Progenitor cell of endocrine pancreas (in vitro differentiated cells): Measurements from ENCODE around the genes ZNF567, DPF1, KCNK6 and SPRED3.

GRCh38 chr19:36331259-36331610 is 47.8 kb downstream of the ZFP14 start:
- PRO-cap: no peak

DNA sequence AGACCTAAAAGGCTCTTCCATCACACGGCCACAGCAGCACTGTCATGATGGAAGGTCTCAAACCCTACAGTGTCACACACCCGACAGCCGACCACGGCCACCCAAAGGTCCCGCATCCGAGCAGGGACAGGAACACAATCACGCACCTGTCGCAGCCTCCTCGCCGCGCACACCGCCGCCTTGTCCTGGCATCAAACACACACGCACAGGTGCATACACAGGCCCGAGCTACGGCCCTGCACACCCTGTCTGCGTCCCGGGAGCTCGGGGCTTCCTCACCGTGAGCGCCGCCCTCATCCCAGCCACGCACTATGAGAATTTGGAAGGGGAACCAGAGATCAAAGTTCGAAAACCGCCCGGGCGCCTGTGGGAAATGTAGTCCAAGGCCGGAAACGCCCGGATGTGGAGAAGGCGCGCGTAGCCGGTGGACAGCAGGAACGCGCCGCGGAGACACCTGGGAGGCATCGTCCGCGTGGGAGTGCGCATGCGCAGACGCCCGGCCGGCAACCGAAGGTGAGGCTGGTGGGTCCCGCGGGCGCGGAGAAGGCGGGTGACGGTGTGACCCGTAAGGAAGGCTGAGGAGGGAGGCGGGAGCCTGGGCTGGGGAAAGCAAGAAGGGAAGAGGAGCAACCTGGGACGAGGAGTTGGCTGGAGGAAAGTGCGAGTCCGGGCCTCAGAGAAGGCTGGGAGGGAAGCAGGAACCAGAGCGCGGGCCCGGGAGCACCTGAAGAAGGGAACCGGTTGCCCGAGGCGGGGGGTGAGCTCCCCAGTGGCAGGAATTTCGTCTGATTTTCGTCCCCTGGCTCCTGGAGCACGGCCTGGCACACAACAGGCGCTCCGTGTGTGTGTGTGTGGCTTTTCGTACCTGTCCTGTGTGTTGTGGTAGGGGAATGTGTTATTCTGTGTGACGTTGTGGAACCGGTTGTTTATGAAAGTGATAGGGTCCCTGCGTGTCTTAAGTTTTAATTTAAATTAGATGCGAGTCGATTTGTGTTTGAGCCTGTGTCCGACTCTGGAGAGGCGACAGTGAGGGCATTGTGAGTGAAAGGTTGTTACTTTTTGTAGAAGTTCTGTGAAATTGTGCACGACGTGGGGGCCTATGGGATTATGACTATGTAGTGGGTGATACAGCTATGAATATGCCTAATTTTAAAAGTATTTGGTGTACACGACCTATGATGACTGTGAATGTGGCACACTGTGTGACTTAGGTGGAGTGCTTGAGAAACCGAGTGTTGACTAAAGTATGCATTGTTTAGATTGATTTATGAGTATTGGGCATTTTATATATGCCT is at the start of gene ZNF567:
TSS of gene ZNF567 (plus strand) at position 491 of the 1,295 bp plus-strand sequence.
- PRO-cap: bidirectional peak, plus-strand start at position 507 of the sequence, minus-strand start at position 313 of the sequence; bidirectional peak, plus-strand start at position 898 of the sequence, minus-strand start at position 881 of the sequence

- PRO-cap: no peak
Observed at GRCh38 chr19:37251148-37252235, 33.5 kb downstream of the ZNF383 start.

DNA sequence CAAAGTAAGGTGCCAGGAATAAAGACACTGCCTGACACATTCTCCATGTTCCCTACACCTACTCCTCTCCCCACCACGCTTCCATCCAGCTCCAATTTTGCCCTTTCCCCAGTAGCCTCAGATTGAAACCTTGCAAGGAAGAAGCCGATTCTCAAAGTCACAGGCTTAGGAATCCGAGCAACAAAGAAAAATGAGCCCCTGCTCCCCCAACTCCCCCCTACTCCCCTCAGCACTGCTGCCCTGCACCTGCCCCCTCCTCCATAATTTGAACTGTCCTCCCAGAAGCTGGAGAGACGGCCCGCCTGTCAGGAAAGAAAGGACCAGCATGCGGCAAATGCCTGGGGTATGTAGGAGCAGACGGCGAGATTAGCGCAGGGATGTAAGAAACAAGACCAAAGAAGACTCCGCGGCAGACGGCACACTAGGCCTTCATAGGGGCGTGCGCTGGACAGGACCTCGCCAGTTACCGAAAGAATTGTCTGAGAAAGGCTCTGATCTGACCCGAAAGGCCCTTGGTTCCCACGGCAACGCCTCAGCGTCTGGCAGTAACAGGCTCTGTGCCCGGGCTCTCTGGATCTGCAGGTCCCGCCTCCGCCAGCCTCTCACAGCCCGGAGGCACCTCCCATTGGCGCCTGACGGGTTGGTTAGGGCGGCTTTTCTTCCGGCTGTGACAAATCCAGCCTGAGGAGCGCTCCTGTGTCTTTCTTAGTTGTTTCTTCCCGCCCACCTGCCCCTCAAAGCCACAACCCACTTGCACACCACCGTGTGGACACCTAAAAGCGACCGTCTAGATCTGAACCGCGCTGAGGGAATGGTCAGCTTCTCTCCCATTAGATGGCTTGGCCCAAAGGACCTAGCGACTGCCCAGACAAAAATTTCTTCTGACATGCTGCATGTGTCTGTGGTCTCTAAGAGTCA is 21.9 kb upstream of the ZNF875 start:
- PRO-cap: no peak

- PRO-cap: bidirectional peak, plus-strand start at chr19:37692421, minus-strand start at chr19:37692315
Observed at GRCh38 chr19:37691609-37692543, 27.7 kb downstream of the ZNF607 start.

DNA sequence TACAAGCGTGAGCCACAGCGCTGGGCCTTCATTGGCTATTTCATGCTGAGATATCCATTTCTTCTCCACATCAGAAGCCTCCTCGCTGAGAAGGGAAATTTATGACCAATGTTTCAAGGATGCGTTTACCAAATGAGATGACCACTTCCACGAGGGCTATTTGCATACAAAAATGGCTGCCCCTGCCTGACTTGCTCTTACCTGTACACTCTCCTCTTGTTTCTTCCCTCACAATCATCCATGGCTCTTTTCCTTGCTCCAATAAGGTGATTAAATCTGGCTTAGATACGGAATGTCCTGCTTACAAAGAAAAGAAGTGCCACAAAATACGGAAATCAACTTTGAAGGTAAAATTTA is 11.9 kb downstream of the ZNF607 start:
- PRO-cap: no peak

DNA sequence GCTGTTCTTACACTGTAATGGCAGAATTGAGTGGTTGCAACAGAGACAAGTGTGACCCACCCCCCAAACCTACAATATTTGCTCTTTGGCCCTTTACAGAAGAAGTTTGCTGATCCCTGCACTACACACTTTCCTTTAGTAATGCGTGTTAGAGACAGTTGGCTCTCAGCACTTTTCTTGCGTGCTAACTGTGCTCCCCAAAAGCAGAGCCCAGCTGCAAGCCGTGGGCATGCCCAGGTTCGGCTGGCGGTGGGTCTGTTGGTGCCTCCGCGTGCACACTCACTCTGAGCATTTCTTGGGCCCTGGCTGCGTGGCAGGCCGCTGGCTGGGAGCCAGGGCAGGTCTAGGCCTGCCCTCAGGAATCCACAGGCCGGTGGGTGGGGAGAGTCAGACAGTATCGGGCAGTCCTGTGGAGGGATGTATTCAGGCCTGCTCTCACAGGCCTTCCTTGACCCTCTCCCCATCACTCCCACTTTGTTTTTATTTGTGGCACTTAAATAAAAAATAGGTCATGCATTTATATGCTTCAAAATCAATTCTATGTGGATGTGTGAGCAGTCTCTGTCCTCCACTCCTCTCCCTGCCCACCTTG is 72.7 kb downstream of the SIPA1L3 start:
- PRO-cap: no peak

GRCh38 chr19:38004240-38004473 is 97.1 kb downstream of the SIPA1L3 start:
- PRO-cap: no peak

- PRO-cap: bidirectional peak, plus-strand start at chr19:38004752, minus-strand start at chr19:38004611
Observed at GRCh38 chr19:38004474-38004879, 97.5 kb downstream of the SIPA1L3 start.

DNA sequence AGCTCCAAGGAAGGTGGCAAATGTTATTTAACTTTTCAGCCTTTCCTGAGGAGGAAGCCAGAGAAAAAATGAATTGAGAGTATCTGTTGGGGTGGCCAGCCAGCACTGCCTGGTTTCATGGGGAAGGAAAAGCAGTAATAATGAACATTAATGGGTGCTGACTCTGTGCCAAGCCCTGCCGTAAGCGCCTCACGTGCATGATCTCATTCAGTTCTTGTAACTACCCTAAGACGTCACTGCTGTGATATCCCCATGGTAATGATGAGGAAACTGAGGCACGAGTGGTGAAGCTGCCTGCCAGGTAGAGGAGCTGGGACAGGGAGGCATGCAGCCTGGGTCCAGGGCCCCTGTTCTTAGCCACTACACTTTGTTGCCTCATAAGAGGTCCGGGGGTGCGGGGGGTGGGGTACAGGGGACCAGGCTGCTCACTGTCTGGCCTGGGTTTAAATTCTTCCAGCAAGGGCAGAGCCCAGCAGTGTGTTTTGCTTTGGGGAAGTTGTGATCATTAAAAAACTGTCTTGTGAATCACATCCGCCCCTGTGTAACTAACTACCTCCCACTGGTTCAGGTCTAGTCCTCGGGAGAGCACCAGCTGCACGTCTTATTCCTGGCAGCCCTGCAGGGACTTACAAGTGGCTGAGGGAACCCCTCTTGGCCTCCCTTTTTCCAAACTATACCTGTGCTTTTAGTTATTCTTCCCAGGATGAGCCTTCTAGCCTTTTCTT is 127.3 kb downstream of the SIPA1L3 start:
- PRO-cap: no peak

DNA sequence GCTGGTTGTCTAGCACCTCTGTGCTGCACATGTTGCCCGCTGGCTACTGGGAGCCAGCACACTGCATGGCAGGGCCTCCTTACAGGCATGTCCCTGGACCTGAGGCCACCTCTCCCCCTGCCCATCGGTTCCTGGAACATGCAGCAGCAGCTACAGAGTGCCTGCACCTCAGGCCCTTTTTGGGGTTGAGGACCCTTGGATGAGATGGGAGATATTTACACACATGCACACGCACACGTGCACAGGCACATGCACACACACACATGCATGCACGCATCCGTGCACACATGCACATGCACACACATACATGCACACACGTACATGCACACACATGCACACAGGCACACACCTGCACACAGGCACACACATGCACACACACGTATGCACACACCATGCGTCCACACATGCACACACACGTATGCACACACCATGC is 112.4 kb downstream of the DPF1 start:
- PRO-cap: no peak

GRCh38 chr19:38220804-38221324 is 3.2 kb downstream of the DPF1 start:
- PRO-cap: no peak

DNA sequence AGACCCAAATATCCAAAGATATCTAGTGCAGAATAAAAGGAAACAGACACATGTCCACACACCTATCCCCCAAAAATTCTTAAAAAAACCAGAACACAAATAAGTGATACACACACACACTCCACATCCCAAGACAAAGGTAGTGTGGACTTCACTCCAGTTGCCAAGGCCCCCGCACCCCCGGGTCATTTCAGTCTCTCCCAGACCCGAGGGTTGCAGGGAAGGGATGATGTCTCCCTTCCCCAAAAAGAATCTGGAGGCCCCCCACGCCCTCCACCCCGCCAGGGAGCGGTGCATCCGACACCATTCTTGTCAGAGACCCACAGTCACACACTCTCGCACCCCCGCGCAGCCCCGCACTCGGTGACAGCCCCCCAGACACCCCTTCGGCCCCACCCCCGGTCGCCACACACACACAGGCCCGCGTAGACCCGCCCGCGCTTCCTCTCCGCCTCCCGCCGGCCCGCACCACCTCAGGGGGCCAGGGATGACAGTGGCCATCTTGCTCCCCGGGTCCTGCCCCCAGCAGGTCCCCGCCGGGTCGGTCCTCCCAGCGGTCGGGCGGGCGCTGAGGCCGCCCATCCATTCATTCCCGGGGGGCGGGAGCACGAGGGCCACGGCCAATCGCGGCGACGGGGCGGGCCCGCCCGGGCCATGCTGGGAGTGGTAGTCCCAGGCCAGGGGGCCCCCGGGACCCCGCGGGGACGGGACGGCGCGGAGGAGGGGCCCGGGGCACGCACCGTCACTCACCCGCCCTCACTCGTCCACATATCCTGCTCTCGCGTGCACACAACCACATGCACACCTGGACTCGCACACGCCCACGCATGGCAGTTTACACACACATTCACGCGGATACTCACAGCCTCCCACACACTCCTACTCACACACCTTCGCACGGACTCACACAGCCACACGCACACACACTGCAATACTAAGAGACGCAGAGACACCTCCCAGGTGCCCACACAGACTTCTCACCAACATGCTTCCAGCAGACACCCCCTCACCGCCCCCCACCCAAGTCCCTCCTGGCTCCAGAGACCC is at the start of gene DPF1:
TSS of gene DPF1 (minus strand) at position 581 of the 1,047 bp plus-strand sequence.
- PRO-cap: bidirectional peak, plus-strand start at position 759 of the sequence, minus-strand start at position 495 of the sequence

DNA sequence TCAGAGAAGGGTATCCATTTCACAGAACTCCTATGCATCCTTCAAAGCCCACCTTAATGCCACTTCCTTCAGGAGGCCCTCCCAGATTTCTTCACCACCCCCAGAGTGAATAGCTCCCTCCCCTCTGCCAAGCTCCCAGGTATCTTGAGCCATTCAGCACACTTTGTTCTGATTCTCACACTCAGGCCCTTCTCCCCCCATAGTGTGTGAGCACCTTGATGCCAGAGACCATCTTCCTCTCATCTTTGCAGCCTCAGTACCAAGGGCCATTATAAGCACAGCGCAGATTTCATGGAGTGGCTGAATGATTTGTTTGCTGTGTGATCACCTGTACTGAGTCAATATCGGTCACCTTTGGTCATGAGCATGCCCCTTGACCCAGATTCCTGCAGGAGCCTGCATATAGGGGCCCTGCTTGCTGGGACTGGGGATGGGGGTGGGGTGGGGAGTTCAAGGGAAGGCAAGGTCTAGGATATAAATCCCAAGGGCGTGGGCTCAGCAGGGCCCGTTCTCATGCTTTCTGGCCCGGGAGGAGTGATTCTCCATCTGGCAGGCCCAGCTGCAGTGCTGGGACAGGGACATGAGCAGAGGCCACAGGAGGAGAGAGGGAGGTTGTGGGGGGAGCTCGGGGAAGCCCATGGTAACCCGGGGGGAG is 5.5 kb downstream of the PPP1R14A start:
- PRO-cap: bidirectional peak, plus-strand start at position 431 of the sequence, minus-strand start at position 247 of the sequence

DNA sequence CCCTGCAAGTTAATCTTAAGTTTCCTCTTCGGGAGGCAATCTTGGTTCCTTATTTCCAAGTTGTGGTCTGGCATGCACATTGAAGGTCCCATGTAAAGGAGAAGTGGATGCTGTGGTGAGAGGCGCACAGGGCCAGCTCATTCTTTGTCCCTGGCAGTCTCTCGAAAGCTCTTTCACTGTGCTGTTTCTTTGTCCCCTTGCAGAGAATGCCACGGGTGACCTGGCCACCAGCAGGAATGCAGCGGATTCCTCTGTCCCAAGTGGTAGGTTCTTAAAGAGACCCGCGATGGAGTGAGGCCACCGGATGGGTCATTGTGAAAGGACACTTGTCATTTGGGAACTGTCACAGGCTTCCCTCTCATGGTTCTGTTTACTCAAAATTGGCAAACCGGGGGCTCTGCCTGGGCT is 16.4 kb upstream of the C19orf33 start:
- PRO-cap: no peak

- PRO-cap: no peak
Observed at GRCh38 chr19:38319250-38320398, at the start of gene KCNK6. Gene KCNK6 (plus strand): TSS chr19:38319845.

DNA sequence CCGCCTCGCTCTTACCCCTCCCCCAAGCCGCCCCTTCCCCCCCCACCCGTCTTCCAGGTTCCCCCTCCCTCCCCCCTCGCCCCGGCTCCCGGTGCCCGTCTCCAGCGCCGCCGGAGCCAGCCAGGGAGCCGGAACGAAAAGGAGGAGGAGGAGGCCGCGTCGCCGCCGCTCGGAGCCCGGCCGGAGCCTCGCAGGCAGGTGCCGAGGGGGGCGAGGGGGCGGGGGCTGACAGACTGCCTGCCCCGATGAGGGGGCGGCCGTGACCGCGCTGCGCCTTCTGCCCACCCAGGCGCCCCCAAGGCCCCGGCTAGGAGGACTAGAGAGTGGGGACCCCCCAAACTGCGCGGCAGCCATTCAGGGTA is at the start of gene SPRED3:
TSS of gene SPRED3 (plus strand) at position 84 of the 362 bp plus-strand sequence.
- PRO-cap: unidirectional peak, plus-strand start at position 123 of the sequence; unidirectional peak, plus-strand start at position 231 of the sequence

DNA sequence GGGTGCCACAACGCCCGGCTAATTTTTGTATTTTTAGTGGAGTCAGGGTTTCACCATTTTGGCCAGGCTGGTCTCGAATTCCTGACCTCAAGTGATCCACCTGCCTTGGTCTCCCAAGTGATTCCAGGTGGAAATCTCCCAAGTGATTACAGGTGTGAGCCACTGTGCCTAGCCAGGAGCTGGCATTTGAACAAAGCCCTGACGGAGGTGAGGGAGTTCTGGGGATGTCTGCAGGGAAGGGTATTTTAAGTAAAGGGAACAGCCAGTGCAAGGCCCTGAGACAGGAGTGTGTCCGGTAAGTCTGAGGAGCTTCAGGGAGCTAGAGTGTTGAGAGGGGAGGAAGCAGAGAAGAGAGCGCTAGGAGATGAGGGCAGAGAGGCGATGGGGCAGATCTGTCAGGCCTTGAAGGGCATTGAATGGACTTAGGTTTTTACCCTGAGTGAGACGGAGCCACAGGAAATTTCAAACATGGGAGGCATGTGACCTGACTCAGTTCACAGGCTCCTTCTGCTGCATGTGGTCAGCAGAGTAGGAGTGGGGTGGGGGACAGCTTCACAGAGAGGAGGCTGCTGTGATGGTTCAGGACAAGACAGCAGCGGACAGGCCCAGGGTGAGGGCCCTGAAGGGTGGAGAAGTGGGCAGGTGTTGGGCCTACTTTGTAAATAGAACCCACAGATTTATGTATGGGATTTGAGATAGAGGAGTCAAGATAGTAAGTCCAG is 2.6 kb upstream of the FAM98C start:
- PRO-cap: no peak

DNA sequence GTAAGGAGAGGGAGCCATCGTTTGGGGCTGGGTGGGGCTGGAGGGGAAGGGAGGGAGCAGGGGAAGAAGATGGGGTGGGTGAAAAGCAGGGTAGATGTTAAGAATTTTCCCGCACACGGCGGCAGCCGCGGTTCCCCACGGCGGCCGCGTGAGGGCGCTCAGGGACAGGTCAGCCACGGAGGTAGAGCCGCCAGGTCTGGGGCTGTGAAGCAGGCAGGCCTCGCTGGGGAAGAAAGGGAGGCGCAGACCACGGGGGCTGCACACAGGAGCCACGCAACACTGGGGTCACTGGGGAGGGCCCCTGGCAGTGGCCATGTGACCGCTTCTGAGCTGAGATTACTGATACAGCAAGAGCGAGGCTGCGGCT is 81.6 kb downstream of the RYR1 start:
- PRO-cap: no peak

GRCh38 chr19:38564799-38565954 is 52.6 kb downstream of the MAP4K1 start:
- PRO-cap: no peak